Mesenteric fat pad (tissue), 1 donor: ENCODE measurements around a stretch of chr3.

GRCh38 chr3:196496166-196496846 is 7.3 kb downstream of the RNF168 start:
- PRO-cap = no peak

DNA sequence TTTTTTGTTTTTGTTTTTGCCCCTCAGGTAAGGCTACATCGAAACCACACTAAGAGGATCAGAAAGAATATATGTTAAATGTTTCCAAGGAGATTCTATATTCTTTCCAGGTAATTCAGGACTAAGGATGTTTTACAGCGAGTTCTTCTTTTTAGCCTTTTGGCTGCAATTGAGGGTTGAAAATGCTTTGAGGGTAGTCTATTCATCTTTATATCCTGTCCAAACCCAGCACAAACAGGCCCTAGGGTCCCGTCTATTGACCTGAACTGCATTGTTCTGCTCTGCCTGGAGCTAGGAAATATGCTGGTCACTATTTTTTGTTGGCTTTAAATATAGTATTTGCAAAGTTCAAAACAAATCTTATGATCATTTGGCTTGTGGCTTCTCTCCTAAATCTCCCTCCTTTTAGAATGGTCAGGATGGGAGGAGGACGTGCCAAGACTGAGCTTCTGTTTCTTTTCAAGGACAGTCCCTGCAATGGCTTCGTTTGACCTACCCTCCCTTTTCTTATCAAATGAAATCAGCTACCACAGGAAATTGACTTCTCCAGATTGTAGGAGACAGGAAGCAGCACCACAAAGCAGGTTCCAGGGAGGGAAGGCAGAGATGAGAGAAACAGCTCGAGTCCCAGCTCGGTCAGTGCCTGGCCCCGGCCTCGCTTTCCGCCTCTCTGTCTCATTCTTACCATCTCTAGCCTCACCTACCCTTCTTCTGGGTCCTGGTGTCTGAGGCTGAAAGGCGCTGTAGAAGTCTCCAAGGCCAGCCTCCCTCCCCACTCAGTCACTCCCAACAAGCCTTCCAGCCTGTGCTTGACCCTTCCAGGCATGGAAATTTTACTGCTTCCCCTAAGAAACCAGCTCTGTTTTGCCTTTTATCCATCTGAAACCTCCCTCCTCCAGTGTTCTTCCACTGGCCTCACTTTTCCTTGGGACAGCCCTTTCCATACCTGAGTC is 27.5 kb upstream of the NRROS start:
- PRO-cap = no peak

- PRO-cap = no peak
Observed at GRCh38 chr3:196619230-196619489, 20.3 kb upstream of the NRROS start.

DNA sequence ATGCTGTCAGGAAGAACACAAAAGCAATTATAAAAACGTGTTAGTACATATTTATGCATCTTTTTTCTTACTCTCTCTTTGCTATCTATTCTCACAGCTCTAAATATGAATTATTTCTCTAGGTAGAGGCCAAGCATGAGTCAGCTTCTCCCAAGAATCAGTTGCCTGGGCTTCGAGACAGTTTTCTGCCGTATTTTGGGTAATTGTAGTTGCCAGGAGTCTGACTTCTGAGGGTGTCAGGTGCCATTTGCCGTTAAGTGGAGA is 7.9 kb upstream of the NRROS start:
- PRO-cap = no peak

GRCh38 chr3:196741335-196741677 is 1.6 kb downstream of the PAK2 start:
- PRO-cap = no peak

- PRO-cap = no peak
Observed at GRCh38 chr3:196842604-196843321, 25.0 kb upstream of the SENP5 start.

DNA sequence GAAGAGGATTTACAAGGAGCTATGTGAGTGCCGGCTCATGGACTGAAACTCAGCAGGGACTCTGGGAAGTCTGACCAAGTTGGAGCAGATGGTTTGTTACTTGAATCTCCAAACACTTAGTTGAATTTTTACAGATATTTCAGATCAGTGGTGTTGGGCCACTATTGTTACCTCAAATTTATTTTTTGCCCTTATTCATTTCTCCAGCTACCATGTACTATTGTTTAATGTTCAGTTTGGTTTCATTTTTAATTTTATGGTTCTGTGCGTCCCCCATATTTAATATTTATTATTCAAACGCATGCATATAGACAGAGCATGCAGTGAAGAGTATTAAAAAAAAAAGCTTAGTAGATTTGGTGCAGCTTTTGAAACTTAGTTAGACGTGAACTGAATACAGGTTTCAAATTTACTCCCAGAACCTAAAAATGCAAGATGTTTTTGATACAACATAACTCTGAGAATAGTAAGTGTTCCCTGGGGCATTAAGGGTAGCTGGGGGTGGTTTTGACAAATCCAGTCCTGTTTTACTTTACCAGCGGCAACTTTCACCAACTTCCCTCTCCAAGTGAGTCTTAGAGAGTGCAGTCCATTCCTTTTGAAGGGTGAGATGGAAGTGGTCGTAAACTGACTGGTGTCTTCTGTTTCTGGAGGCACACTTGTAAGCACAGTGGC is 11.3 kb downstream of the NCBP2 start:
- PRO-cap = no peak

DNA sequence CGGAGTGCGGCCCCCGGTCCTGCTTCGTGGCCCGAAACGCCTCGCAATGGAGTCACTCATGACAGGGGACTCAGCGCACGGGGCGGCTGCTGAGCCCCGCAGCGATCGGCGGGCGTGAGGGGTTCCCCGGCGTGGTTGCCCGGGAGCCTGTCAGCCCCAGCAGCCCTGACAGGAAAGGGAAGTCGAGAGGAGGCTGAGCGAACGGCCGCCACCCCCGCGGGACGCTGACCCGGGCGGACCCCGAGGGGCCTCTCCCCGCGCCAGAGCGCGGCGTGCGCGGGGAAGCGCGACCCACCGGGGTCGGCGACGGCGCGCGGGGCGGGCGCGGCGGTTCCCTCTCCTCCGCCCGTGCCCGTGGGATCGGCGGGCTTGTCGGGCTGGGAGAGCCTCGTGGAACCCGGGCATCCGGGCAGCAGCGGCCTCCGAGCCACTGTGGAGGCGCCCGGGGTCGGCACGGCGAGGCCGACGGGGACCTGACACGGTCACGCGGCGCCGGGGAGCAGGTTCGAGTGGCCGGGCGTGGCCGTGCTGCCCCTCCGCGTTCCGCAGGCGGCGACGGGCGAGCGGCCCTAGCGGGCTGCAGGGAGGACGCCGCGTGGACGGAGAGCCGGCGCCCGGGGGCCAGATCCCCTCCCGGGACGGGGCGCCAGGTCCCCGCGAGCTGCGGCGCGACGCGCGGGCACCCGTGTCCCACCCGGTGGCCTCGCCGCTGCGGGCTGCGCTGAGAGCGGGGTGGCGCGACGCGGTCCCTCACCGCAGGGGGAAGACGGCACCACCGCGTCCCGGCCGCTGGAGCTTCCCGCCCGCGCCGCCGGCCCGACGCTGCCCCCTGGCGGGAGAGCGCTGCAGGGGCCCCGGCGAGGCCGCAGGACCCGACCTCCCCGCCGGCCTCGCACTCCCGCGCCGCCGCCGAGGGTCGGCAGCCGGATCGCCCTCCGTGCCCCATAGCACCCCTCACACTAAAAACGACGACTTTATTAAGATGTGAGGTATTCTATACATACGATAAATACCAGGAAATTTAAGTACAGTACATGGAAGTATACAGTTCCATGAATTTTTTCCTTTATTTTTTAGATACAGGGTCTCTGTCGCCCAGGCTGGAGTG is 945 bp upstream of the PIGZ start:
- PRO-cap = unidirectional peak, minus-strand start at position 794 of the sequence

GRCh38 chr3:197028362-197029267 is 1.0 kb downstream of the MELTF start:
- PRO-cap = no peak

DNA sequence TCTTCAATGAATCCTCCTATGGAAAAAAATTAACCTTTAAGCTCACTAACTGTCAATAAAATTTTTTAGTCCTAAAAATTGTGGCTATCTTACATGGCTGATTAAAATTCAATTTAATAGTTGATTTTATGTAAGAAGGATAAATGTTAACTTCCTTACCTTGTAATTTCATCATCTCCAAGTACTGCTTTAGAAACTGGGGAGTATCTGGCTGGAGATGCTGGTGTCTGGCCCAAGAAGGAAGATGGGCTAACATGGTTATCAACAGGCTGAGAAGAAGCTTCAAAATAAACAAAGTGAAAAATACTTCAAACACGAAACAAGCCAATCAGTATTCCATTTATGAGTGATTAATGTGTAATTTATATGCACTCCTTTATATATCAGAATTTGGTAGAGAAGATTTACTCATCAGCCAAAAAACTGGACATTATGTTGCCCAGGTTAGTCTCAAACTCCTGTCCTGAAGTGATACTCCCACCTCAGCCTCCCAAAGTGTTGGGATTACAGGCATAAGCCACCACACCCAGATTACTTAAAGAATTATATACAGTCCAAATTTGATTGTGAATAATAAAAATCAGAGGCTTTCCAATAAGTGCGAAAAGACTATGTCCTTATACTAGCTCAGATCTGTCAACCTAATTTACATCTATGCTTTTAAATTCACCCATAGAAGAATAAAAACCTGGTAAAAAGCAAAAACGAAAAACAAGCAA is 89.8 kb upstream of the MELTF start:
- PRO-cap = no peak

DNA sequence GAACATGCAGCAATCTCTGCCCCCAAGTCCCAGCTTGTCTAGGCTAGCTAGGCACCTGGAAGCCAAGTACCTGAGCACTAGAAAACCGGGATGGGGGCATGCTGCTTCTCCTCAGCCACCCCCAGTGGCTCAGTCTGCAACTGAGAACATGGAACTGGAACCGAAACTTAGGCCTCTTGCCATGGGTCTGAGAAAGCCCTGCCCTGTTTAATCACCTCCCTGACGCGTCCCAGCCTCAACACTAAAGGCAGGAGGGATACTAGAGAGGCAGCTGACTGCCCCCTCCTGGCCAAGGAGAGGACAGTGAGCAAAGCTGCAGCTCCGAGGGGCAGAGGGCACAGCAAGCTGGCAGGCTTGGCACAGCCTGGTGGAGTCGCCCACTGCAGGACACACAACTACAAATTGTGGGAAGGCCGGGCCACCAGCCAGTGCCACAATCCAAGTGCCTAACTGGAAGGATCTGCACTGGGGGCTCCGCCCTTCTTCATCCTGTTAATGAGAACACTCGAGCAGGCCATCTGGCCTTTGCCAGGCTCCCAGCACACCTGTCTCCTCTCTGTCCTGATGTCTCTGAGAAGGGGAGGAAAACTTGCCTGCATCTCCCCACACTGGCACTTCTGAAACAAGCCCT is 53.8 kb downstream of the BDH1 start:
- PRO-cap = no peak

- PRO-cap = no peak
Observed at GRCh38 chr3:197540800-197541461, 14.8 kb downstream of the BDH1 start.

GRCh38 chr3:197603483-197603977 is 47.8 kb upstream of the BDH1 start:
- PRO-cap = no peak

DNA sequence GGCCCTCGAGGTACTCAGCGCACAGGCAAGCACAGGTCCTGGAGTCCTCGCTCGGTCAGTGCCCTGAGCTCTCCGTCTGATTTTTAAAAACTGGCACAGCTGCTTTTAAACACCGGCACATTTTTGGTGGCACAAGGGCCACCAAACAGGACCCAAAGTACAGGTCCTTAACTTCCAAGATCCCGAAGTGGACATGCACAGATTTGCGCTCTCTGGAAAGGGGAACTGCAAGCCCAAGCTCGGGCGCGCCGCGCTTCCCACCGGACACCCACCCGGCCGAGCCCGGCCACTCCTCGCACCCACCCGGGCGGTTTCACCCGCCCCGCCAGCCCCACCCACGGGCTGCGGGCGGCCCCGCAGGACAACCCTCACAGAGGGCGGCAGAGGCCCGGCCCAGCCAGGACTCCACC is 71.2 kb upstream of the BDH1 start:
- PRO-cap = no peak

DNA sequence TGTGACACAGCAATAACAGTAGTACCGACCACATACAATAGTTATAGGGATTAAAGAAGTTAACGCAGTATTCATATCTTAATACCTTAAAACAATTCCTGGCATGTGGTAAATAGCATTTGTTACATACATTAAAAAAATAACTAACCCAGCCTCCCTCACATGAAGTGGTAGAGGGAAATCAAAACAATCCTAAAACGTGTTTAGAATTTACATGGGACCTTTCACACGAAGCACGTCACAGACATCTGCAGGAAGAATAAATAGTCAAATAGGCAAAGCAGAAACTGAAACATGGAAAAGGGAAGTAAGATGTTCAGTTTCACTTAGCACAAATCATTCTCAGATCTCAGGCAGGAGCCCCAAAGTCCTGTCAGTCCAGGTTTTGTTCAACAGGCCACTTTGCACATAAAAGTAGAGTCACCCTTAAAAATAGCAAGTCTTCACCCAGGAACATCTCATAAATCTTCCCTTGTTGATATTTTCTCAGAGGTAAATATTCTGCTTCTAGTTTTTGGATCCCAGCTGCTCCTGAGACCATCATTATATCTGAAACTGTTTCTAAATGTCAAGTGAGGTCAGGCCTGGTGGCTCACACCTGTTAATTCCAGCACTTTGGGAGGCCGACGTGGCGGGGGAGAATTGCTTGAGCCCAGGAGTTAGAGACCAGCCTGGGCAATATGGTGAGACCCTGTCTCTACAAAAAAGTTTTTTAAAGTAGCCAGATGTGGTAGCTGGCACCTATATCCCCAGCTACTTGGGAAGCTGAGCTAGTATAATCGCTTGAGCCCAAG is 2.0 kb downstream of the RUBCN start:
- PRO-cap = no peak

DNA sequence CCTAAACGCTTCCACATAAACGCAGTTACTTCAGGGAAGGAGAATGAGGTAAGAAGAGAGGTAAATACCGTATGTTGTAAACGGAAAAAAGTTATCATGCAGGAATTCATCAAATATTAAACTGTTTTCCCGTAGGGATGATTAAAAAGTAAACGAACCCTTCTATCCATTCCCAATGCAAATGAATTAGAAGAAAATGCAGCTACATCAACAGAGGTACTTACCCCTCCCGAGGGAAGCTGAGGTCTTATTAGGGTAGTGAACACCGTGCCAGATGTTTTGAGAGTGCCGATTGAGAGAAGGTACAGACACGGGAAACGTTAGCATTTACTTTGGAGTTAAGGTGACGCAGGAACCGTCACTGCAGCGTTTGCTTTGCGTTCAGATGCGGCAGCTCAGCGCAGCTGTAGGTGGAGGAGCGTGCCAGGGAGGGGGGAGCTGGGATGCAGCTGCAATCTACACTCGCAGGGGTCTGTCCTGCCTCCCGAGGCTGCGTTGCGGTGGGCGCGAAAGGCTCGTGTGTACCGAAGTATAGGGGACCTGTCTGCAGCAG is 562 bp upstream of the FYTTD1 start:
- PRO-cap = no peak

- PRO-cap = no peak
Observed at GRCh38 chr3:197811358-197811768, 20.3 kb downstream of the LRCH3 start.

DNA sequence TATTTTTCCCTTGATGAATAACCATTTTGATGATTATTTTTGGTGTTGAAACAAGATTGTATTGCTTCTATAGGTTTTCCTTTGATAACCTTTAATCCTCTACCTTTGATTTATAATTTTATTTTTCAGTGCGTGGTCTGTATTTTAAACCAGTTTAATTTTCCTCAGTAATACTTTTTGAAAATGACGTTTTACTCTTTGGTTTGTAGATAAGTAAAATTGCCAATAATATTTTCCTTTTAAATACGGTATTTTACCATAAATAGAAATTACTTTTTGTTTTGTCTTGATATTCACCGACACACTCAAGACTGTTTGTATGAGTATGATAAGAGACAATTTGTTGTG is 47.4 kb downstream of the LRCH3 start:
- PRO-cap = no peak

DNA sequence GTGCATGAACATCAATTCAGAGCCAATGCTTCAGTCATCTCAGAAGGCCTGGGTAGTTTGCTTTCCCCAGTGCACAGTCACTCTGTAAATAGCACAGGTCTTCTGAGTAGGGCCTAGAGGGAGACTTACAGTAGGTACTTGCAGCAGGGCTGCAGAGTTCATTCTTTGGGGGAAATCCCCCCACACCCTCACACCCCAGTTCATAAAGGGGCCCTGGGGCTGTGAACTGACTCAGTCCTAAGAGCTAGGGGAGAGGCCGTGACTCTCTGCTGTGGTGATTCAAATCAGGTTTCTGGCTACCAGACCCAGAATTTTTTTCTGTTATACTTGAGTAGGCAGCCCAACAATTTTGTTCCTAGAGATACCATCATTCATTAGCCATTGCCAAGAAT is 43.4 kb upstream of the RPL35A start:
- PRO-cap = no peak

DNA sequence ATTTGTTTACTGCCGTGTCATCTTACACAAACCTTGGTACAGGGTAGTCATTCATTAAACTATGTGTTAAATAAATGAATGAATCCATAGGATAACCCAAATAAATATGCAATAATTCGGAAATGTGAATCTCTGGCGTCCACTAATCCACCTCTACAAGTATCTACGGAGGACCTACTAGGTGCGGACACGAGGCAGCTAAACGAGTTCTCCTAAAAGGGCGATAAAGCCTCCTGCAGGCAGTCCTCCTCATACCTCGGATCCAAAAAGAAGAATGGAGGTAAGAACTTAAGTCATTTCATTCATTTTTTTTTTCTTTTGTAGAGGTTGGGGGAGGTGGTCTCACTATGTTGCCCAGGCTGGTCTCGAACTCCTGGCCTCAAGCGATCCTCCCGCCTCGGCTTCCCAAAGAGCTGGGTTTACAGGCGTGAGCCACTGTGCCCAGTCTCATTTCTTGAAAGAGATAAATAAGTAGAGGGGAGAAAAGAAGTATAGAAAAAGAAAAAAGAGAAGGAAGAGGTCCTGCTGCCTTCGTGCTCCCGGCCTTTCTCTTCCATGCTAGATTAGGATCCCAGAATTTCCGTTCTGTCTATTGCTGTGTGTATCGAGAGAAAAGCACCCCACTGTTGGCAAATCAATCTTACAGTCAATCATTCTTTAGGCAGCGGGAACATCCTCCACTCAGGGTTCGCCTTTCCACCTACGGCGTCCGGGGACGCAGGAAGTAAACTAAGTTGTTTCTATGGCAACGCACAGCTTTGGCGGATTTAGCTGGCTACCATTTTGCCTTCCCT is 598 bp upstream of the RPL35A start:
- PRO-cap = bidirectional peak, plus-strand start outside the sequence, minus-strand start at position 698 of the sequence